Left ventricle myocardium (tissue), 1 donor: ENCODE results near the gene LARP6.

DNA sequence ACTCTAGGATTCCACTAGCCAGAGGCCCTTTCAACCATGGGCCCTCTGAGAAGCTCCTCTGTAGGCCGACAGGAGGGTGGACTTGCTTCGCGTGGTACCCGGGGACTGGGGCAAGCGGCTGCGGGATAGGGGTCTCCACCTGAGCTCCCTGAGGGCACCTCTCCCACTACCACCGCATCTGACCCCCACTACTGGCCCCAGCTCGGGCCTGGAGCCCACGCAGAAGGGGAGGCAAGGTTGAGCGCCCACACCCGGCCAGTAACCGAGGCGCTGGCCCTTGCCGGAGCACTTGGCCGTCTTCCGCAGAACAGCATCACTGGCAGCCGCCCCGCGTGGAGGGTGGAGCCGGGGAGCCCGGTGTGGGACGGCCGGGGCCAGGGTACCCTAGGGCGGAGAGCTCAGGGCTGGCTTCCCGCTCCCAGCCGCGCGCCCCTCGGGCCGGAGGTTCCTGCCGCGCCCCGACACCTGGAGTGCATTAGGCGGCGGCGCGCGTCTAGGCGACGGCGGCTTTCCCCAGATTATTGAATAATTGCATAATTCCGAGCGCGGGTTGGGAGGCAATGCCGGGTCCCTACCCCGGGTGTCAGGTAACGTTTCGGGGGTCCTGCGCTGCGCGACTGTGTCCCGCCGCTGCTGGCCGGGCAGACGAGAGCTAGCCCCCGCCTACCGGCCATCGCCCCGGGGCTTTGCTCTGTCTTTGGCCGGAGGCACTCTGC lies 1.0 kb downstream of the ITGA11 start:
- PRO-cap = bidirectional peak, plus-strand start at position 360 of the sequence, minus-strand start at position 306 of the sequence

DNA sequence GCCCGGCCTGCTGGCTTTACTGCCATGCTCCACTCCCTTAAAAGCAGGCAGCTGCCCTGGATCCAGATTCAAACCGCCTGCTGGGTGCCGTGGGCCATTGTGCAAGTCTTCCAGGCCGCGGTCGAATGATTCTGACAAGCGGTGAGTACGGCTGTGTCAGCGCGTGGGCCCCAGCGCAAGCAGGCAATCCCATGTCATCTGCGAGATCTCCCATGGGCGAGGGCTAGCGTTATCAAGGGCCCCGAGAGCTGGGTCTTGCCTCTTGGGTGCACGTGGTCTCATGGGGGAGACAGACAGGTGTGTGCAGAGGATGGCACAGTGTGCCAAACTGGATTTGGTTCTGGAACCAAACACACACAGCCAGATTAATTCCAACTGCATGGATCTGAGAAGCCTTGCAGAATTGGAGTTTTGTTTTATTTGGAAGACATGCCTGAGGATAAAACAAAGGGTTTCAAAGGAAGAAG lies 37.7 kb downstream of the CORO2B start:
- PRO-cap = no peak

GRCh38 chr15:68640672-68641780 lies 62.2 kb downstream of the CORO2B start:
- PRO-cap = no peak

- PRO-cap = no peak
Measured at GRCh38 chr15:68788869-68789437, 31.7 kb downstream of the ANP32A start.

DNA sequence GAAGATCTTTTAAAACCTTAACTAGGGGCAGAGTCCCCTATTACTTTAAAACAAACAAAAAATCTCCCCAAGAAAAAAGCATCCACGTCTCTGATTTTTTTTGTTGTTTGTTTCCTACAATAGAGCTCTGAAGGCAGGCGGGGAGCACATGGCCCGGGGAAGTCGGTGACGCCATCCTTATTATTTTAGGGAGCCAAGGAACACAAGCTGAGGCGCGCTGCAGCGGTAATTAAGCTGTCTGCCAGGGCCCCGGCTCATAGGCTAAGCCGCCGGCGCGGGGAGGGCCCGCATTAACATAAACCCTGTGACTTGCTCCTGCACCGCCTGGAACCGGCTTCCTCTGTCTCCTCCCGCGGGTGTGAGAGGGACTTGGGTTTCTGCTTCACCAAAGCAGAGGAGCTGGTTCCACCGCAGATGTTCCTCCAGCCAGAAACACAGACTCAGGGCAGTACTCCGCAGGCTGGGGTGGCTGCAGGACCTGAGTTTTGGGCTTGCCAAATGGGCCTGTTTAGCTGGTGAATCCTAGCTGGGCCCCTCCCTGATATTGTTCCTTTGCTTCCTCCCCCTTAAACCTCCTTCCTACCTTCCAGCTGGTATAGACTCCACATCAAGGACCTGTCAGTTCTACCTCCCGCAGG lies 25.4 kb downstream of the ANP32A start:
- PRO-cap = bidirectional peak, plus-strand start at position 325 of the sequence, minus-strand start at position 105 of the sequence

DNA sequence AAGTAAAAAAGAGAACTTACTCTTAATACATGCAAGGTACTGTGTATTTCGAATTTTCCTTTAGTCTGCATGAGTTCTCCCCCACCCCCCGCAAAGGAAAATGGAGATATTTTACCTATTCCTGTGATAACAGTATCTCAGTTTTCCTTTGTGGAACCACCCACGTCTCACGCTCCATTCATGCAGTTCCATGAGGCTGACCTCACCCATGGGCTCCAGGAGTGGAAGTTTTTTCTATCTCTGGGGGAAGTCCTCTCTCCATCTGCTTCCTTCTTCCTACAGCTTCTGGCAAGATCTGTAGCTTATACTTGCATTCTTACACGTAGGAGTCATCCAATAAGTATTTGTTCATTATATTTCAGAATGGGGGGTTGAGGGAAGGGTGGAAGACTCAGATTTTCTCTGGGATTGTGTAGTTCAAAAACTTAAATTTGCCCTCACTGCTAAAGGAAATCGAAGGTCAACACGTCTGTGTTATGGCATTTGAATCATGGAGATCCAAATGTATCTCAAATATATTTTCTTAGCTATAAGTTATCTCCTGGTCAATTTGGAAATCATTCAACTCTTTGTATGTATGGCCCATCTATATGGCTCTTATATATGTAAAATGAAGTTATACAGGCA lies 5.7 kb upstream of the GLCE start:
- PRO-cap = no peak

DNA sequence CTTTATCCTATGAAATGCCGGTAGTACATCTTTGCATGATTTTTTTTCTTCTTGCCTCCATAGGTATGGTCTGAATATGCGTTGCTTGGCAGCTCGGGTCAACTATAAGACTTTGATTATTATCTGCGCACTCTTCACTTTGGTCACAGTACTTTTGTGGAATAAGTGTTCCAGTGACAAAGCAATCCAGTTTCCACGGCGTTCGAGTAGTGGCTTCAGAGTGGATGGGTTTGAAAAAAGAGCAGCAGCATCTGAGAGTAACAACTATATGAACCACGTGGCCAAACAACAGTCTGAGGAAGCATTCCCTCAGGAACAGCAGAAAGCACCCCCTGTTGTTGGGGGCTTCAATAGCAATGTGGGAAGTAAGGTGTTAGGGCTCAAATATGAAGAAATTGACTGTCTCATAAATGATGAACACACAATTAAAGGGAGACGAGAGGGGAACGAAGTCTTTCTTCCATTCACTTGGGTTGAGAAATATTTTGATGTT lies 42.9 kb upstream of the PAQR5 start:
- PRO-cap = no peak

- PRO-cap = no peak
Measured at GRCh38 chr15:69317213-69318095, 18.7 kb downstream of the PAQR5 start.

DNA sequence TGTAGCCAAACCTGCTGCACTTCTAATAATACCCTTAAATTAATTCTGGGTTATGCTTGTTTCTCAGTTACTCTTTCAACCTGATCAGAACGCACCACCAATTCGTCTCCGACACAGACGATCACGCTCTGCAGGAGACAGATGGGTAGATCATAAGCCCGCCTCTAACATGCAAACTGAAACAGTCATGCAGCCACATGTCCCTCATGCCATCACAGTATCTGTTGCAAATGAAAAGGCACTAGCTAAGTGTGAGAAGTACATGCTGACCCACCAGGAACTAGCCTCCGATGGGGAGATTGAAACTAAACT lies 7.9 kb upstream of the RPLP1 start:
- PRO-cap = no peak

- PRO-cap = no peak
Measured at GRCh38 chr15:69456753-69457895, 4.5 kb downstream of the RPLP1 start.

DNA sequence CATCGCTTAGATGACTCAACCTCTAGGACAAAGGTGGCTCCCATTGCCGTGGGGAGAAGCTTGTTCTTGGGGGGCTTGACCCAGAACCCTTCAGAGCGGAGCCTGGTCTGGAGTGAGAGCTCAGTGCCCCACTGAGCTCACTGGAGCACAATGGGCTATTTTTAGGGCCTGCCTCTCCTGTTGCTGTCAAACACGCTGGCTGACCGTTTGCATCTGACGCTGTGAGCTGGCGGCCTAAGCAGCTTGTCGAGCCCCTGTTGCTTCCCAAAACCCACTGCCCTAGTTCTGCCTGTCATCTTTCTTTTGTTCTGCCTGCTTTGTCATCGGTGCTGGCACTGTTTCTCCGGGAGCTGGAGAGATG lies 47.2 kb downstream of the RPLP1 start:
- PRO-cap = no peak

GRCh38 chr15:69594999-69596035 lies 142.7 kb downstream of the RPLP1 start:
- PRO-cap = bidirectional peak, plus-strand start at chr15:69595753, minus-strand start at chr15:69595555

DNA sequence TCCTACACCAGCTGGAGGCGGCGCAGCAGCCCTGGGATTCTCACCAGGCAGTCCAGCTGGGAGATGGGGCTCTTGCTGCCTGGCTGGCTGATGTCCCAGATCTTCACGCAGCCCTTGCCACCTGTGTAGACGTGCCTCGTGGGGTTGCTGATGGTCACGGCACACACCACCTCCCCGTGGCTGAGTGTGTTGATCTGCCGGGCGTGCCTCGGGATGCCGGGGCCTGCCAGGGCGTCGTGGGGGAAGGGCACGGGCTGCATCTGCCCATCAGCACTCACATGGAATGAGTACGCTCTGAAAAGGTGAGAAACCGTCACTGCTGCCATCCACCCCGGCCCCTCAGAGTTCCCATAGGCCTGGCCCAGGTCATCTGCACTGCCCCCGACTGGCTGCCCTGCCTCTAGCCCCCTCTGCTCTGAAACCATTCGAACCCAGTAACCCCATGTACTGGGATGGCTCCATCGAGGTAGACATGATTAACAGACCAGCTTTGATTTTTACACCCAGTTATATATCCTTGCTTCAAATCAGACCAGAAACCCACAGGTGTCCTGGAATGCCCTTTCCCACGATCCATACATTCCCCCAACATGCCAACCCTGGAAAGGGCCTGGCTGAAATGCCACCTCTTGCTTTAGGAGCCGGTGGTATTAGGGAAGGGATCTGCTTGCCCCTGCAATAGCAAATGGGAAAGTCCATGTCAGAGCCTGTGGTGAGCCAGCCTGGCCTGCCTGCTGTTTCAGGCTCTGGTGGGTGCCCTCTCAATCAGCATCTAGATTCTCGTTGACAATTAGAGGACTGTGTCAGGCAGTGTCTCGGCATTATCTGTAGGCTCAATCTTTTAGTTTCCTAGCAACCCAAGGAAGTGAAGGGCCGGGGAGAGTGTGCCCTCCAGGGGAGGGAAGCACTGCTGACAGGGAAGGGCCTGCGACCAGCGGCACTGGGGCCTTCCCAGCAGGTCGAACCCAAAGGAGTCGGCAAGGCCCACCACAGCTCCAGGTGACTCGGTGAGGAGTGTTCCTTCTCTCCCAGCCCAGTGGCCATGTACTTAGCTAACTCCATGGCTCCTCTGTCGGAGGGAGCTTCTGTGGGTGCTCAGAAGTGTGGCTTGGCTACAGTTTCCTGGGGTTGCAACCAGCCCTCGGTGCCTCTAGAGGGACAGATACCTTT lies 42.3 kb downstream of the TLE3 start:
- PRO-cap = no peak

DNA sequence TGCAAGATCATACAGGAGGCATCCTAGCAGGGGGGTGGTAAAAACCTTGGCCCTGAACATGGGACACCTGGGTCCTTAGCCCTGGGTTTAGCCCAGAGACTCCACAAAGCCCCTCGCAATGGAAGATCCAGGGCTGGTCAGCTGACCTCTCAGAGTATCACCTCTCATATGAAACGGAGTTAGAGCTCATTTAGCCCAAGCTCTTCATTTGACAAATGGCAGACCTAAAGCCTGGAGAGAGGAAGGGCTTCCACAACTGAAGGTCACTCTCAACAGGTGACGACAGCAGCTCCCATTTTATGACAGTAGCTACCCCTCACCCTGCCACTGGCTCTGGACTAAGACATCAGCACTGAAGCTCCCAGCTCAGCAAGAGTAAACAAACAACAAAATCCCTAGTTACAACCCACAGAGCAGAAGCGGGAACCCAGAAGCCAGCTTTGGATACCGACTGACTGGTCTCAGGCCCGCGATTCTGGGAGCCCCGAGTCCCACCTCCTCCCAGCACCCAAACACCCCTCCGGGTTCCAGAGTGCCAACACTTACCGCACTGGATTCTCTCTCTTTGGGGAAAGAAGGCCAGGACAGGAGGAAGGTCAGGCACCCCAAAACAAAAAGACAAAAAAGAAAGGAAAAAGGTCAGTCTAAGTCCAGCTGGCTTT lies 33.7 kb downstream of the TLE3 start:
- PRO-cap = no peak

DNA sequence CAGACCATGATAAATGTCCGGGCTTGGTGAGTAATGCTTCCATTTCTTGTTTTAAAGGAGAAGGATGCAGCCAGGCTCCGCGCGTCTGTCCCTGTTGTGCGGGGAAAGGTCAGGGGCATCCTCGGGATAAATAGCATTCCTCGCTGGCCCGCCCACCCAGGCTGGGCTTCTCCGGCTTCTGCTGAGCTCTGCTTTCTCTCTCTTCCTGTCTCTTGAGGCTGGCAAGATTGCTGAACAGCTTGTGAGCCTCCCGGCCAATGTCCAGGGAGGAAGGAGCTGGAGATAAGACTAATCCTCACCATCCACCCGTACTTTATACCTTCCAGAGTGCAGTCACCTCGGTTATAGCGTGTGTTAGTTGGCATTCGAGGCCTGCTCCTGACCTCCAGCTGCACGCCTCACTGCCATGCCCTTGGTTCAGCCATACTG lies 56.6 kb upstream of the TLE3 start:
- PRO-cap = no peak

- PRO-cap = no peak
Measured at GRCh38 chr15:70340270-70340658, 242.5 kb upstream of the TLE3 start.

GRCh38 chr15:70354481-70355050 lies 256.8 kb upstream of the TLE3 start:
- PRO-cap = no peak

DNA sequence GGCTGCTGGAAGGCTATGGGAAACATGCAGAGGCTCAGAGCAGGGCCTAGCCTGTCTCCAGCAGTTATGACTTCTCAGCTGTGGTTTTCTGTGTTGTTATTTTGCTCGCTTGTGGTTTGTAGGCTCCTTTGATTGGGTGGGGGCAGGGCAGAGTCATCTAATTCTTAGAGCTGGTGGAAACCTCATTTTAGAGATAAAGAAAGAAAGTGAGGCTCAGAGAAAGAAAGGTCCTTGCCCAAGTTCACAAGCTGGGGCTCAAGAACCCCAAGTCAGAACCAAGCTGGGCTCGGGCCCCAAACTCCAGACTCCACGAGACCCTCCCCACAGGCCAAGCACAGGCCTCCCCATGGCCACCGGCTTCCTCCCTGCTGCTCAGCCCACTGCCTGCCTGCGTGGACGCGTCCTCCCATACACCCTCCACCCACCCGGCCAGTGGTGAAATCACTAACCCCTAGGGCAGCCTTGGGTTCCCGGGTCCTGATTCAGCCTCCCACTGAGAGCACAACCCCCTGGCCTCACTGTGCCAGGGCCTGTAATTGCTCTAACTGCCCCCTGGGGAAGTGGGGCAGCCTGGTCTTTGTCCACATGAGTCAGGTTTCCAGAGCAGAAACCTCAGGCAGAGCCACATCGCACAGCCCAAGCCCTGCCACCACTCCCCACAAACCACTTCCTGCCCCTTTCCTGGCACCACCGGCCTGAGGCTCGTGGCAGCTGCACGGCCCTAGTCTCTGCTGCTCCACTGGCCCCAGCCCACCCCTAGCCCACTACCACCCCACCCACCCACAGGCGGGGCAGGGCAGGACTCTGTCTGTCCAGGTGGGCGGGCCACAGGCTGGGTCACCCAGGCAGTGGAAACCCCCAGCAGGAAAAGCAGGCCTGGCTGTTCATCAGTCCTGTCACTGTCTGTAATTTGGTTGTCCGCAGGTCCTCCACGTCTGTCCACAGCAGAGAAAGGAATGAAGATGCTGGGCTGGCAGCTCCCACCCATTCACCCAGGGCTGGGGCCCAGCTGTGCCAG lies 270.7 kb downstream of the UACA start:
- PRO-cap = no peak

DNA sequence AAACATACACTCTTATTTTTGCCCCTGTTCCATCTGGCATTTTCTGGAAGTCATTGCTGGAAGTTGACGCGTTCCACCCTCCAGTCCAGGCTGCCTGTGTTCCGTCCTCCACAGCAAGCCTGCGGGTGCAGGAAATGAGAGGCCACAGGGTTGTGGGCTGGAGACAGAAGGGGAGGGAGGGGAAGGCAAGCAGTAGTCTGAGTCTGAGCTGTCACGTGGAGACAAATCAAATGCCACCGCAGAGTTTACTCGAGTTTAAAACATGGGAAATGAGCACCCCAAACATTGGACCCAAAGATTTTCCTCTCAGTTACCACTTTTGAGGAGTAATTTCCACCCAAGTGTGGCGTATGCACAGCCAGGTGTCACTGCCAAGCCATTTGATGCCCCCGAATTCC lies 204.1 kb downstream of the UACA start:
- PRO-cap = no peak

DNA sequence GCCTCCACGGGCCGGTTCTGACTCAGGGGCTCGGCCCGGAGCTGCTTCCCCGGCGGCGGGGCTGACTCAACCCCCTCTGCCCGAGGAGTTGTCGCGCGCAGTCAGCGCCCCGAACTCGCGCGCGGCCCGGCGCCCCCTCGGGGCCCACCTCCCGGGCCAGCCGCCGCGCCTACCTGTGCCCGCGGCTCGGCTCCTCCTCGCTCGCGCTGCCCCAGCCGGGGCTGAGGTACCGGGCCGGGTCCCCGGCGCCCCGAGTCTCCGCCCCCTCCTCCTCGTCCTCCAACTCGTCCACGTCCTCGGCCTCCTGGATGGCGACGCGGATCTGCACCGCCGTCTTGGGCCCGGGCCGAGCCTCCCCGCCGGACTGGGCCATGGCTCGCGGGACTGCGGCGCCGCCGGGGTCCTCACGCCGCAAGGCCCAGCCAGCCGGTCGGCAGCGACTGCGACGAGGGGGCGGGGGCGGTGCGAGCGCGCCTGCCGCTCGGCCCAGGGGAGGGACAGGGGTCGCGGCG lies at the start of gene LARP6:
TSS of gene LARP6 (minus strand) at position 442 of the 512 bp plus-strand sequence.
- PRO-cap = bidirectional peak, plus-strand start outside the sequence, minus-strand start at position 442 of the sequence